Temporal lobe (tissue), 2 donors: ENCODE data around the genes CPLANE2 and FBXO42.

- RAMPAGE, long total RNA, result no peak
Observed at GRCh38 chr1:15345565-15346464, 63.9 kb upstream of the EFHD2 start.

DNA sequence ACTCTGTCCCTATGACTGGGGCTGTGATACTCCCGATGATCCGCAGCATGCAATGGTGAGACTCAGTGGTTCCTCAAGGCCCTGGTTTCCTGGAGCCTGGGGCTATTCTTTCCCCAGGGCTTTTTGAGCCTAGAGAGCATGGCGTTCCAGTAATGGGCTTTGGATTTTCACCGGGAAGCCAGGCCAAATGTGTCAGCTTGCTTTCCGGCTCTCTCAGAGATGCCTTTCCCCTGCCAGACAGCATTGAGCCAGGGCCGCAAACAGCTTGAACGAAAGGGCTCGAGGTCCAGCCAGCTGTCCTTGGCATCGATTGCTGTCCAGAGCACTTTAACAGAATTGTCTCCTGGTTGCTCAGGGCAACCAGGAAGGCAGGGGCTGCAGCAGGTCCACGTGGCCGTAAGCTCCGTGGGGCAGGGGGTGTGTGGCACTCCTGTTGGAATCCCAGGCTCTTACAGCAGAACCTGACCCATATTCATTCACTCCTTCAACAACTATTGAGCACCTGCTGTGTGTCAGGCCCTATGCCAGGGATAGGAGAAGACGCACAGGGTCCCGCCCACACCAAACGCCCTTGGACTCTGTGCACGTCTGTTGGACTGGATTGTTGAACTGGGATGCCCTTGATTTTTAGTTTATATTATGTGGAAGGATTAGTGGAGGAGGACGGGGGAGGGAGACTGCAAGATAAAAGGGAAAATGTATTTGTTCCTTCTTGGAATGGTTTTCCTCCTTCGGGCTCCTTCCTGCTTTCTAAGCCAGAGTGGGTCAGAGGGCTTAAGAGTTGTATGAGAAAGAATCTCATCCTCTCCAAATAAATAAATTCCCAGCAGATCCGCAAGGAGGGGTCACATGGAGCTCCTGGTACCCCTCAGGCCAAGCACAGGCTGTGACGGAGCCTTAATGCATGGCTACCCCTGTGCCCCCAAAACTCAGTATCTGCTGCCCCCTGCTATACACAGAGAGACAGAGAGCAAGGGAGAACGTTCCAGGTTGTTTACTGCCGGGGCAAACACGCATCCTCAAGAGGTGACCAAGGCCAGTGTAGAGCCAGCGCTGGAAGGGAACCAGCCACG is 38.7 kb upstream of the EFHD2 start:
- RAMPAGE, long total RNA, result no peak

GRCh38 chr1:15387968-15388870 is 21.5 kb upstream of the EFHD2 start:
- RAMPAGE, long total RNA, result no peak

GRCh38 chr1:15430255-15430578 is 8.0 kb upstream of the CTRC start:
- RAMPAGE, long total RNA, result no peak

DNA sequence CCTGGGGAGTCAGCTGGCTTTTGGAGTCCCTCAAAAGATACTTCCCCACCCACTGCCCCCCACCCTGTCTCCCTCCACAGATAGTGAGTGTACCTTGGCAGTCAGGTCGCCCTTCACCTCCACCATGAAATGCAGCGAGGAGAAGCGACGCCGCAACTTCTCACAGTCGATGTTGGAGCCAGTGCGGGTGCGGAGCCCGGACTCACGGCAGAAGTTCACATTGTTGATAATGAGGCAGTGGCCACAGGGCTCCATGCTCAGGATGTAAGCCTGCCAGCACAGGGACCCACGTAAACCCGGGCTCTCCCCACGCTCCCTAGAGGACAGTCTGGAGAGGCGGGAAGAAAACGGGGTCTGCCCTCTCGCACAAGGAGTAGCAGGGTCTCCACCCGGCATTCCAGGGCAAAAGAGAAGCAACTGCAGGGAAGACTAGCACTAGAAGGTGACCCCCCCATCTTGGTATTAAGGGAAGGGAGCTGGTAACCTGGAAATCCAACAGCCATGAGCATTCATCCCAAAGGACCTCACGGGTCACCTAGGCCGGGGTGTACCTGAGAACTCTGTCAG is 17.1 kb downstream of the CASP9 start:
- RAMPAGE, long total RNA, result no peak

- RAMPAGE, long total RNA, result no peak
Observed at GRCh38 chr1:15507516-15508296, 16.3 kb downstream of the CASP9 start.

DNA sequence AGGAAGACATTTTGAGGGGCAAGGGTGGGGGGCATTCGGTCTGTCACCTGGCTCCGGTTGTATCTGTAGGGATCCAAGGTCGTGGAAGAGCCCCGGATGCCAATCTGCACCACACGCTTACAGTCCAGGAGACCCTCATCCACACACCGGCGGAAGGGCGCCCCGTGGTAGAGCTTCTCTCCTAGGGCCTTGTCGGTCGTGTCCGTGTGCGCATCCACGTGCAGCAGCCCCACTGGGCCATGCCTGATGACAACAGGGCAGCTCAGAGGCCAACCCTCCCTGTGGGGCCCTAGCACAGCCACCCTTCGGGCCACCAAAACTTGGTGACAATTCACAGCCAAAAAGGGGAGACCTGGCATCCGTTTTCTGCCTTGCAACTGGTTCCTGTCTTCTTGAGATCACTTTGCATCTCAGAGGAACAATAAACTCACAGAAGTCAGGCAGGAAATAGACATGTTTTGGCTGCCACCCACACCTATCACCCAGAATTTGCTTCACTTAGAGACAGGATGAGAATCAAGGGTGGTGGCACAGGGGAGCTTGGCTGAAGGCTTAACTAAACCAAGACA is 6.0 kb downstream of the AGMAT start:
- RAMPAGE, long total RNA, result no peak

DNA sequence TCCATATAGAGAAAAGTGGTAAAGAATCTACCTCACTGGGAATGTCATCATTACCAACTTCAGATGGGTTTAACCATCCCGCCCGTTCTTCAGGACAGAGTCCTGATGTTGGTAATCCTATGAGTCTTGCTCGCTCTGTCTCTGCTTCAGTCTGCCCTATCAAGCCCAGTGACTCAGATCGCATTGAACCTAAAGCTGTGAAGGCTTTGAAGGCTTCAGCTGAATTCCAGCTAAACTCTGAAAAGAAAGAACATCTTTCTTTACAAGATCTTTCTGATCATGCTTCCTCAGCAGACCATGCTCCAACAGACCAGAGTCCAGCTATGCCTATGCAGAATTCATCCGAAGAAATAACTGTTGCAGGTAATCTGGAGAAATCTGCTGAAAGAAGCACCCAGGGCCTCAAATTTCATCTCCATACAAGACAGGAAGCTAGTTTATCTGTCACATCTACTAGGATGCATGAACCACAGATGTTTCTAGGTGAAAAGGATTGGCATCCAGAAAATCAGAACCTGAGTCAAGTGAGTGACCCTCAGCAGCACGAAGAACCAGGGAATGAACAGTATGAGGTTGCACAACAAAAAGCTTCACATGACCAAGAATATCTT is 420 bp downstream of the RSC1A1 start:
- RAMPAGE, long total RNA, result no peak

GRCh38 chr1:15680037-15680518 is 4.0 kb upstream of the PLEKHM2 start:
- RAMPAGE, long total RNA, result no peak

GRCh38 chr1:15680893-15681267 is 3.2 kb upstream of the PLEKHM2 start:
- RAMPAGE, long total RNA, result no peak

DNA sequence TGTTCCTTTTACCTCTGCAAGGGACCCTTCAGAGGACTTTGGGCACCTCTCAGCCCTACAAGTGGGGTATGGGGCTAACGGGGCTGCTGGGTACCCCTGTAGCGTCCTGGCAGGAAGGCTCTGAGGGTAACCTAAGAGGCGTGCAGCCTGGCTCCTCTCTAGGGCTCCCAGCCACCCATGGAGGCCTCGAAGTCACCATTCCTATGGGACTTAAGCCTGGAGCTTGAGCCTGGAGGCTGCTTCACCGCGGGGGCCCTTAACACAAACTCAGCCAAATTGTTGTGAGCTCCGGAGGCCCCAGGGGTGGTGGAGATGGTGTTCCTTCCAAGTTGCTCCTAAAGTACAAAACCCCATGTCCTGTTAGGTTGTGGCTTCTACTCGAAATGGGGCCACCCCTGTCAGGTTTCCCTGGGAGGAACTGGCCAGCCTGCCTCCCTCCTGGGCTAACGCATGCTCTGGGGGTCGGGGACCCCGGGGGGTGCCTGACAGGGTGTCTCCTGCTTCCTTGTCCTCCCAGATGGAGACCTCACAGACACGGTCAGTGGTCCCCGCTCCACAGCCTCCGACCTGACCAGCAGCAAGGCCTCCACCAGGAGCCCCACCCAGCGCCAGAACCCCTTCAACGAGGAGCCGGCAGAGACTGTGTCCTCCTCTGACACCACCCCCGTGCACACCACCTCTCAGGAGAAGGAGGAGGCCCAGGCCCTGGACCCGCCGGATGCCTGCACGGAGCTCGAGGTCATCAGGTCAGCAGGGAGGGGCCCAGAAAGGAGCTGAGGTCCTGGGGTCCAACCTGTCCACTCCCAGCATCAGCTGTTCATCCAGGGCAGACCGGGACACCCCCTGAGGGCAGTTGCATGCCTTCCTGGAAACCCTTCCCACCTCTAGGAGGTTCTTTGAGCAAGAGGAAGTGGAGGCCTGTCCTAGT is 11.0 kb upstream of the SLC25A34 start:
- RAMPAGE, long total RNA, result no peak

DNA sequence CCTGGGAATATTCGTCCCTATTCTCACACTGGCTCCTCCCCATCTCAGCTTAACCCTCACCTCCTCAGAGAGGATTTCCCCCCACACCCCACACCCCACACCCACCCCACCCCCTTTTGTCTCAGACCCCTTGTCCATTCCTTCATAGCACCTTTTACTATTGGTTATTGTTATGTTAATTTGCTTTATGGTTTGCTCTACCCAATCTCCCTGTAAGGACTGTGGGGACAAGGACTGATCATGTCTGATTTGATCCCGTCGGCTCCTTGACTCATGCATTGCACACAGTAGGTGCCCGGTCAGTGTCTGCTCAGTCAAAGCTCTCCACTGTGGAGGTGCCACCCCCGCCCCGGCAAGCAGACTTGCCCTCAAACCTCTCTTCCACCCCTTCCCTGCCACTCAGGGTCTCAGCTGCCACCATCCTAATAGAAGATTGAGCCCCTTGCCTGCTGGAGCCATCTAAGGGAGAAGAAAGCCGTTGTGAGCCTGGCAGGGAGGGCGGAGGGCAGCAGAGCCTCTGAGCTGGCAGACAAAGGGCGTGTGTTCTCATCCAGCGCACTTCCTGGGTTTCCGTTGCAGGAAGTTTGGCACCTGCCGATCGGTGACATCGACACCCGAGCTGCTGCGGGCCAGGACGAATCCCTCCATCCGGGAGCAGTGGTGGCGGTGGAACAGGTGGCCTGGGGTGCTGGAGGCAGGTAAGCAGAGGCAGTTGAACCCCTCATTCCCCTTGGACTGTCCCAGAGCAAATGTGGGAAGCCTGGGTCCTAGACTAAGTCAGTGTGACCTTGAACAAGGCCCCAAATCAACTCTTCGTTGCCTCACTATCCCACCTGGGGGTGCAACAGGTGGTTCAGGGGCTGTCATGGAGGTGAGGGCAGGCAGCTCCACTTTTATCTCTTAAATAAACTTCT is 2.3 kb upstream of the FBLIM1 start:
- RAMPAGE, long total RNA, result no peak

DNA sequence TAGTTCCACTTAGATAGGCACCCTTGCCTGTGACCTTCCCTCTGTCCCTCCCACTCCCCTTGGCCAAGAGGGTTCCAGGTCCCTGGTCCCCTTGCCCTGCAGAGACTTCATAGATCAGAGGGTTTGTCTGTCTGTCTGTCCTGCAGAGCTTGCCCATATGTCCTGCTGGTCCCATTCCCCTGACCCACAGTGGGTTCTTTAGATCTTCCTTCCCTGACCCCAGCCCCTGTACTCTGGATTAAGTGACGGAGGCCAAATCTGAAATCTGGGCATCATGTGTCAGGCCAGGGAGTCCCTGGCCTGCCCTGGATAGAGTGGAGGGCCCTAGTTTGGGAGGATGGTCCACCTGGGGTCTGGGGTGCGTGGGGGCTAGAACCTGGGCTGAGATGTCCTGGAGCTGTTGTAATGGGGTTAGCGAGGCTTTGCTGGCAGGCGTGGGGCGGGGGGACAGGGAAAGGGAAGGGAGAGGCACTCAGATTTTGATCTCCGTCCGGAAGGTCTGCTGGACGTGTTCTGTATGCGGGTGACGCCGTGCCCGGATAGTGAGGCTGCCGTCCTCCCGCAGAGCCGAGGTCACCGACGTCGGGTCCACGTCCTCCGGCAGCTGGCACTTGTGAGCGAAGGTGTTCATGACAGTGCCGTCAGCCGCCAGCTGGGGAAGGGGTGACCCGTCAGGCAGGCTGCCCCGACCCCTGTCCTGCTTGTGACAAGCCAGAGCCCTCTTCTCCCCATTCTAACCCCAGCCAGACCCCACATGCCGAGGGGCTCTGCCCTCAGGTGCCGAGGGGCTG is 2.5 kb downstream of the HSPB7 start:
- RAMPAGE, long total RNA, result no peak

- RAMPAGE, long total RNA, result no peak
Observed at GRCh38 chr1:16138781-16139648, 16.9 kb downstream of the EPHA2 start.

DNA sequence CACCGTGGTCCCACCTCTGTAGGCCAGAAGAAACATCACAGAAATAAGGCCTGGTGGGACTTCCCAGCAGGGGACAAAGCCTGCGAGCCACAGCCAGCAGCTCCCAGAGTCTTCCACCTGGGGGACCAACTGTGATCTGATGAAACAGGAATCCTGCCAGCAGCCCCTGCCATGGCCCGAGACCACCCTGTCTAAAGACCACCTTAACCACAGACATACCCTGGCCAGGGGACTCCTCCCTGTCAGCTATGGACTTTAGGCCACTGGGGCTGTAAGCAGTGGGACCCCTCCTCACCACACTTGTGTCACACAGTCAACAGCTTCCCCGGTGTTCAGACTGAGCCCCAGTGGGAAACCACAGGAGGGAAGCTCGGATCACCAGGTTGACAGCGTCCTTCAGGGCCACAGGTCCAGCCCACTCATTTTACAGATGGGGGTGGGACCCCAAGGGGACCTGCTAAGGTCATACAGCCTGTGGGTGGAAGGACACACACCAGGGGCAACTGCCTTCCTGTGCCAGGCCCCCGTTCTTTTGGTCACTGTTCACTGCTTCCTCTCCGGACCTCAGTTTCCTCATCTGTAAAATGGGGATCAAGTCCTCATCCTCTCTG is 11.5 kb downstream of the EPHA2 start:
- RAMPAGE, long total RNA, result no peak

DNA sequence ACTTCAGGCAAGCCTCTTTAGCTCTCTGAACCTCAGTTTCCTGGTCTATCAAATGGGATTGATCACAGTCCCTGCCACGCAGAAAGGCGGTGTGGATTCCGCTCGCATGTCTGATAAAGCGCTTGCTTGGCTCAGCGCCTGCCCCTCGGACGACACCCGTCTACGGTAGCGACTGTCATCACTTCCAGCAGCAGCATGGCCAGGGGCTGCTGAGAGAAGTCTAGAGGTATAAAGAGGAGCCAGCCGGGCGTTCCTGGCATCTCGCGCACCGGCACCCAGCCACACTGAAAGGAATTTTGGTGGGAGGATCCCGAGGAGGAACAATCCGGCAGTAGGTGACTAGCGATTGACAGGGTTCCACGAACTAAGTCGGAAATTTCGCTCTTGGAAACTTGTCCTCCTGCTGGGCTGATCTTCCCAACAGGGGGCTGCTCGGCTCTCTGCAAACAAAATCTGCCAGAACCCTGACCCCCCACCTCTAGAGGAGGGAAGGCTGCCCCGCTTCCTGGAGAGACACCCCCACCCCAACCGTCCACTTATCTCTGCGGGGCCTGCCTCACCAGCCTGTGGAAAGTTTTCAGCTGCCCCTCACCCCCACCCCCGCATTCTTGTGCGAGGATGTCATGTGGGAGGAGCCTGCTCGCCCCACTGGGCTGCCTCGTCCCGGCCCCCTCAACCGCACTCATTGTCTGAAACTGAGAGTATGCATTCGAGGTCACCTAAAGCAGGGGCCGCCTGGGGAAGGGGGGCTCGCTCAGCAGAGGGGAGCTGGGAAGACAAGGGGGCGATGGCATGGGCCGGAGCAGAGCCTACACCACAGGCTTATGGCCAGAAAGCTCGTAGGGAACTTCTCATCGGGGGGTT is 9.8 kb downstream of the EPHA2 start:
- RAMPAGE, long total RNA, result no peak

DNA sequence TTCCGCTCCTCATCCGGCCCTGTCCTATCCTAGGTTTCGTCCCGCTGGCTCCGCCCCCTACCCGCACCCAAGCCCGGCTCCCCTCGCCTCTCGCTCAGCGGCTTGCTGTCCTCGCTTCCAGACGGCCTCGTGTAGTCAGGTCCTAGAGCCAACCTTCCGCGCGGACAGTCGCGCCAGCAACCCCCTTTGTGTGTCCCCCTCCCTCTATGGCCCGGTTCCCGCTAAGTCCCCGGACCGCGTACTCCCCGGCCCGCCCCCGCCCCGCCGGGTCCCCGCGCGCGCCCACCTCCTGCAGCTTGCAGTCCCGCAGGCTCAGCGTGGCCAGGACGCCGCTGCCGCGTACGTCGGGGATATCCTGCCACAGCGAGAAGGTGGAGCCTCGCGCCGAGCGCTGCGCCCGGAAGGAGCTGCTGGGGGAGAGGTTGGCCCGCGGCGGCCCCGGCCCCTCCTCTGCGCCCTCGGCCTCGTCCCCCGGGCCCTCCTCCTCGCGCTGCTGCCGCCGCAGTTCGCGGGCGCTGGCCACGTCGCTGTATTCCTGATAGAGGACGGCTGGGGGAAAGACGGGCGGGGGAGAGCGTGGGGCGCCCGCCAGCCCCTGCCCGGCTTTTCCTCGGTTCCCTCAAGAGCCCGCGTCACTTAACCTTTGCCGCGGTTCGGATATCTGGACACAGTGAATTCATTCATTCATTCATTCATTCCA is 5.6 kb downstream of the ARHGEF19 start:
- RAMPAGE, long total RNA, result no peak

GRCh38 chr1:16236444-16237531 is at the start of gene CPLANE2:
Gene CPLANE2, minus strand, starts transcription at chr1:16237183.
- RAMPAGE, long total RNA, result no peak

GRCh38 chr1:16351779-16352750 is at the start of gene FBXO42:
Gene FBXO42, minus strand, starts transcription at chr1:16352480.
- RAMPAGE, long total RNA, result no peak

- RAMPAGE, long total RNA, result no peak
Observed at GRCh38 chr1:16395389-16396398, 28.7 kb downstream of the SZRD1 start.